Measurements from ENCODE around the genes SS18 and KCTD1.

DNA sequence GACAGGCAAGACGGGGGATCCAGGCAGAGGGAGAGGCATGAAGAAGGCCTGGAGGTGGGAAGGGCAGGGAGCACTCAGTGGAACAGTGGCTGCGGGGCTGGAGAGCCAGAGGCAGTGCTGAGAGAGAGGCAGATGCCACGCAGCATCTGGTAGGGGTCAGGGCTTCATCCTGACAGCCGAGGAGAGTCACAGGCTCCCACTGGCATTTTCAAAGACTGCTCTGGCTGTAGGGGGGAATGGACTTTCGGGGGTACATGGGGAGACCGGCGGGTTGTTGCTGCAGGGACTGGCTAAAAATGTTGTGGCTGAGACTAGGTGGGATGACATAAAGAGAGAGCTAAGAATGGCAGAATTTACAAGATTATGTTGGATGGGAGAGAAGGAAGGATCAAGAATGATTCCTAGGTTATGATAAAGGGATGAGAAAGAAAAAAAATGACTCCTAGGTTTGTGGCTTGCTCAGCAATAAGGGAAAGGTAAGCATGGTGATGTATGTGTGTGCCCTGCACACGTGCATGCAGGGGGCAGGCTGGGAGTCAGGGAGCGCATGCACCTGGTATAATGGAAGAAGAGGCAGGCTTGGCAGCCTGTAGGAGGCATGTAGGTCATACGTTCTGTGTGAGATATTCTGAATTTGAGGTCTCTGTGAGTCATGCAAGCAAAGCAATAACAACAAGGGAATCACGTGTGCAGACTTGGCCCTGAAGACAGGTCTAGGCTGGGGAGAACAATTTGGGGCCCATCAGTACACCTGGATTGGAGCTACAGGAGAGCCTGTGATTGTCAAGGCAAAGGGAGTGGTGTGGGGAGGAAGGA is 94.7 kb upstream of the TTC39C start:
- PRO-cap, 8 experiments: no peak in any of the 8 experiments

DNA sequence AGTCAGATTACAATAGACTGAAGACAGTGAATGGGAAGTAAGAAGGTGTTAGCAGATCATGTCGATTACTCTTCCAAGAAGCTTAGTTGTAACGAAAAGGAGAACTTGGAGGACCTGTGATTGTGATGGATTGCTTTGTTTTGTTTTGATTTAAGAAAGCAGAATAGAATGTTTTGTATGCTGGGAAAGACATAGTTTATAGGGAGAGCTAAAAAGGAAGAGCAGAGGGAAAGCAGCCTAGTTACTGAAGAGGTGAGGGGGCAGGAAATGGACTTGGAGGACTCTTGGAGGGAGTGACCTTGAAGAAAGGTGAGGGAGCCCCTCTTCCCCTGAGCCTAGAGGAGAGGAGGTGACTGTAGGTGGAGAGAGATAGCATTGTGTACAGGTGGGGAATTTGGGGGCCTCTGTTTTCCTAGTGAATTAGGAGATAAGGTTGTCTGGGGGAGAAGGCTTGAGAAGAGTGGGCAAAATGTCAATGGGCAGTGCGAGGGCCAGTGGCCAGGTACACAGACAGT is 49.1 kb upstream of the TTC39C start:
- PRO-cap, 8 experiments: no peak in any of the 8 experiments

- PRO-cap, 8 experiments: no peak in any of the 8 experiments
Measured at GRCh38 chr18:23998765-23999241, 15.8 kb upstream of the TTC39C start.

DNA sequence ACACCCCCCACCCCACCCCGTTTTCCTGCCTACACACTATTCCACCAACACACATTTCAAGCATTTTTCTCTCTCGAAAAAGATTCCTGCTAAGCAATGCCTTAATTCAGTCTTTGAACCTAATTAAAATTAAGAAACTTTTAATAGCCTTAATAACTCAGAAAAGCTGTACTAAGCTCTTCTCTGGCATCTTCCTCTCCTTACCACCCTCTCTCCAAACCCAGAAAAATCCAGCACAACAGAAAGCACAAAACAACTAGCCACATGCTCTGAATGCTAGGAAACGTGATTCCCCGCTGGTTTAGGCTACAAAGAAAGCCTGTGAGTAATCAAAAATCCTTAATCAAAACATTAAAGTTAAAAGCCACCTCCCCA is 126.9 kb downstream of the OSBPL1A start:
- PRO-cap, 8 experiments: no peak in any of the 8 experiments

- PRO-cap, 8 experiments: no peak in any of the 8 experiments
Measured at GRCh38 chr18:24659554-24660877, 199.6 kb downstream of the HRH4 start.

DNA sequence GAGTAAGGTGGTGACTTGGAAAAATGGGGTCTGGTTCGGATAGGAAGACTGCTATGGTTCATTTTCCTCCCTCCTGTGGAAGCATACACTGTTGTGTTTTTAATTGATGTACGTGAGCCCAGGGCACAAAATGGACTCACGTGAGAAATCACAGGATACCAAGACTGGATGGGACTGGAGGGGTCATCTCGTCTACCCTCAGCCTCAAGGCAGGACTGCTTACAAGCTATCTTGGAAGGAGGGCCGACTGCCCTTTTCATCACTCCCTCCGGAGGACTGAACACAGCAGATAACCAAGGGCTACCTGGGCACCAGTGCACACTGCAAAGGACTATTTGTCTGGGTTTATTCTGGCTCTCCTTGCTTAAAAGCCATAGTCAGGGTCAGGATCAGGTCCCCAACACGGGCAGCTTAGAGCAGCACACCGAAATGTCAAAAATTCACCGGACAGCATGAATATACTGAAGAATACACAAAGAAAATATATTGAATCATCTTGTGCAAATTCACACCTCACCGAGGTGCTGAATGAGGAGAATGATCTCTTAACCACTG is 427.6 kb downstream of the ZNF521 start:
- PRO-cap, 8 experiments: no peak in any of the 8 experiments

DNA sequence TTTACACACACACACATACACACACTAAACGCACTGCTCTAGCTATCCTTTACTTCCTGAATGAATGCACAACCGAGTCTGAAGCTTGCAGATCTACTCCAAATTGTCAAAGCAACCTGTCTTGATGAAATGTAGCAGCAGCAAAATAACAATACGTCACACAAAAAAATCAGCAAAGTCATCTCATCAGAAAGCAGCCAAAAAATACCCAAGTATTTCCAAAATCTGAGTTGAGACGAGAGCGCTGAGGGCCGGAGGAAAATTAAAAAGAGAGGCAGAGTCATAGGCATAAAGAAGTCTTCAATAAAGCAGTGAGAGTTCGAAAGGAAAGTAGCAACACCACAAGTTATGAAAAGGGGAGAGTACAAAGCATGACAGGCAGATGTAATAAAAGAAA is 67.7 kb downstream of the ZNF521 start:
- PRO-cap, 8 experiments: peak in 1 of 8 experiments; most common plus-strand start position 221 of the sequence (in 1)

- PRO-cap, 8 experiments: no peak in any of the 8 experiments
Measured at GRCh38 chr18:25285935-25286557, 65.9 kb downstream of the ZNF521 start.

GRCh38 chr18:25503519-25504060 is 151.6 kb upstream of the ZNF521 start:
- PRO-cap, 8 experiments: no peak in any of the 8 experiments

DNA sequence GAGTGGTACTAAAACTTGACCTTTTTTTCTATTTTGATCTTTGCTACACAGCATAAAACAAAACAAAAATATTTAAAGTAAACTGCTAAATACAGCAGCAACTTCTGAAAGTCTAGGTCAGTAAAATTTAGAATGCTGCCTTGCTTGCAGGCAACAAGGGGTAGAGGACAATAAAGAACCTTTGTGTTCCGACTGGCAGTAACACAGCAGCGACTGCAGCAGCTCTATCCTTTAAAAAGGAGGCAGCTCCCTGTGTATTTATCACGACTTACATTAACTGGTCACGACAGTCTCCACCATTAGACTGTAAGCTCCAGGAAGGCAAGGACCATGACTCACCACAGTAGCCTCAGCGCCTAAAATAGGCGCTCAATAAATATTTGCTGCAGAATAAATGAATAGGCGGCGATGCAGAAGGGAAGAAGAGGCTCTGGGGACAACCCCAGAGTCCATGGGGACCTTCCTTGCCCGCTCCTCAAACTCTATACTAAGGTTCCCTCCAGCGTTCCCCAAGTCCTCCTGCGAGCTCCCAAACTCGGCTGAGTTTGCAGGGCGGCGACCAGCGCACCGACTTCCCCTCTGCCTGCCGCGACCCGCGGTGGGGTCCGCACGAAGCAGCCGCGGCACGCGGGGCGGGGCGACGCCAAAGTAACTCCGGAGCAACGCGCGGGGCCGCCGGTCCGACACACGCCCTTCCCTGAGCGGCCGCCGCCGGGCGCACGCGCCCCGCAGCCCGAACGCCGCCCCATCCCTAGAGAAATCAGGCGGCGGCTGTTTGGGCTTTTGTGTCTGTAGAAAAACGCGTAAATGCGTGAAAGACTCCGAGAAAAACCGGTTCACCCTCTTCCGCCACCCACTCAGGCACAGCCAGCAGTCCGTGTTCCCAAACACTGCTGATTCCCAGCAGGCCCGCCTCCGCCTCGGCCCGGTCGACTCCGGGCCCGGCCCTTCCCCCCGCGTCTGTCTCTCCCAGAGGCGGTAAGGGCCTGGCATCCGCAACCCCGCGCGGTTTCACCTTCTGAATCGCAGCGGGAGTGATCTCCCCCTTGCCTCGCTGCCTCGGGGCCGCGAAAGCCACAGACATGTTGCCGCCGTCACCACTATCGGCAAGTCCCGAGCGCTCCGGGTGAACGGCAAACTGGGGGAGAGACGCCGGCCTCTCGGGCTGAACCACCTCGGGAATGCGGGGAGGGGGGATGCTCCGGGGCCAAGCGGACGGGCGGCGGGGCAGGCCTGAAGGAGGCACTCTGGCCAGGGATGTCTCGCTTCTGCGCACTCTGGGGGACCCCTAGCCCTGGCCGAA is at the start of gene SS18:
TSS of gene SS18 (minus strand) at position 1,128 of the 1,303 bp plus-strand sequence.
- PRO-cap, 8 experiments: peak in 8 of 8 experiments; most common plus-strand start position 651 of the sequence (in 3); most common minus-strand start position 1,124 of the sequence (in 6)

- PRO-cap, 8 experiments: no peak in any of the 8 experiments
Measured at GRCh38 chr18:26227166-26227384, 830 bp downstream of the TAF4B start.

GRCh38 chr18:26501072-26501522 is 47.3 kb downstream of the KCTD1 start:
- PRO-cap, 8 experiments: no peak in any of the 8 experiments

DNA sequence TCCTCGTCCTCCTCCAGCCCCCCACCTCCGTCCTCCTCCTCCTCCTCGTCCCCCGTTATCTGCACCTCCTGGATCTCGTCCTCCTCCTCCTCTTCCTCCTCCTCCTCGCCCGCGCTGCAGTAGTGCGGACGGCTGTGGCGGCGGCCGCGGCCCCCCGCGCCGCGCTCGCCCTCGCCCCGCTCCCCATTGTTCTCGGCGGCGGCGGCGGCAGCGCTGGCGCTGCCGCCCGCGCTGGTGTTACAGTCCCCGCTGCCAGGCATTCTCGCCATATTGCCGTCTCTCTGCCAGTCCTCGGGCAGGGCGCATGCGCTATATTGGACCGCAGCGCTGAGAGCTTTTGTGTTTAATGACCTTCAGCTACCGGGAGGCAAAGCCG is at the start of gene KCTD1:
TSS of gene KCTD1 (minus strand) at position 286 of the 376 bp plus-strand sequence.
- PRO-cap, 8 experiments: peak in 4 of 8 experiments; most common minus-strand start position 283 of the sequence (in 4)

GRCh38 chr18:26575056-26575731 is 26.8 kb upstream of the KCTD1 start:
- PRO-cap, 8 experiments: no peak in any of the 8 experiments

DNA sequence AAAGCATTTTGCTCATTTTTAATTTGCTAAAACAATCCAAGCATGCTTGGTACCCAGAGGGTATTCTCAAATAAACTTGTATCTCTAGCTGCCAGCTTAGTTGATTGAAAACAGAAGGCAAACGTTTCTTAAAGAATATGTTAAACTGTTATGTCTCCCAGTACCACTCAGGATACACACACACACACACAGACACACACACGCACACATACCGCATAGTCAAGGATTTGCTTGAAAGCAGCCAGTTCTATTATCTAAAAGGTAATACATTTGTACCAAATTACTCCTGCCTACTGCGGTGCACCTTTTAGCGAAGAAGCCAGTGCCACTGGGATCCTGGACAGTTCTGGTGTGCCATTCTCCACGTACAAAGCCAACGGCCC is 106.9 kb upstream of the KCTD1 start:
- PRO-cap, 8 experiments: no peak in any of the 8 experiments

DNA sequence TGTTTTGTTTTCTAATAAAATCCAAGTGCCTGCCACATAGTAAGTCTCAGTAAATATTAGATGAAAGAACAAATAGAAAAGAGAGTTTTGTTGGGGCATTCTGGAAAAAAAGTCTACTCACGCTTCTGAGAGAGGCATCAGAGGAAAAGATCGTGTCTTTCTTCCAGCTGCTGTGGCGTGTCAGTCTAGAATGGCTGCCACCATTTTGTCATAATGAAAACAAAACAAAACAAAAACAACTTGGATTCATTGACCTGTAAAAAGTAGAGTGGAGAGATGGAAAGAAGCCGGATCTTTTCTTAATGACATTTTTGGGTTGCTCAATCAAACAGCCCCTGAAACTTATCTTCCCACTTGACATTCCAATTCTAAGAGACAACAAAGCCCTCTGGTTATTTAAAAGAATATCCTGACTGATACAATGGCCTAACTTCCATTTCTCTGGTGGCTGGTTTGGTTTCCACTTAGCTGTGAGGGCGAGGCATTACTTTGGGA is 123.9 kb downstream of the AQP4 start:
- PRO-cap, 8 experiments: no peak in any of the 8 experiments

DNA sequence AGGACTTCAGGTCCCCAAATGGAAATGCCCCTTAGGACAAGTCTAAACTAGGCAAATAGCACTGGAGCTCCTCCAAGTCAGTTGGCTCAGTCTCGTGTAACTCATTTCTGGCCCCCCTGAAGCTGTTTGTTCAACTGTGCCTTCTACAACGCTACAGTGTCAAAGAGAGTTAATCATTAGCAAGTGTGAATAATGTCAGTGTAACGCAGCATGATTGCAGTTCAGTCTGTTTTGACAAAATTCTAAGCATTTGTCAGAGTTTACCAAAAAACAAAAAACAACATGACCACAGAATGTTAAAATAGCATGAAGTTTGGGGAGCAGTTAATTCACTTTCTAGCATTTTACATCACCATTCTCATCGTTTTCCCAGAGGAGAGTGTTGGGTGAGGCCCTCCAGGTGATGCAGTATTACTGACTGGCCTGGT is 108.1 kb downstream of the AQP4 start:
- PRO-cap, 8 experiments: no peak in any of the 8 experiments

GRCh38 chr18:28005694-28006146 is 171.2 kb downstream of the CDH2 start:
- PRO-cap, 8 experiments: no peak in any of the 8 experiments

DNA sequence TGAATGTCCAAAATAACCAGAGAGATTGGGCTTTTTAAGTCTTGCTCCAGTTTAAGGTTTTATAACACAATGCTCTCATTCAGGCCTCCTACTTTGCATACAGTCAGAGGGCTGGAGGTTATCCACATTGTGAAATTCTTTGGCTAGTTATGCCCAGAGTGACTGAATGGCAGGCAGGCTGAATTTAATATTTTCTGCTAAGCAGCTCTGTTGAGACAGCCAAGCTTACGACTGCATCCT is 90.1 kb downstream of the CDH2 start:
- PRO-cap, 8 experiments: no peak in any of the 8 experiments

GRCh38 chr18:28158943-28159516 is 17.9 kb downstream of the CDH2 start:
- PRO-cap, 8 experiments: no peak in any of the 8 experiments